Colon Carcinoma Metastatic in the Lung (tissue), 2 donors: ENCODE measurements around a stretch of chr18.

- PRO-cap, 2 experiments = no peak in any of the 2 experiments
Observed at GRCh38 chr18:35029092-35029453, 12.1 kb upstream of the MAPRE2 start.

GRCh38 chr18:35029691-35030109, 11.5 kb upstream of the MAPRE2 start:
- PRO-cap, 2 experiments = no peak in any of the 2 experiments

GRCh38 chr18:35039160-35039552, 2.1 kb upstream of the MAPRE2 start:
- PRO-cap, 2 experiments = no peak in any of the 2 experiments

GRCh38 chr18:35159007-35159365, 81.8 kb upstream of the ZNF397 start:
- PRO-cap, 2 experiments = no peak in any of the 2 experiments

DNA sequence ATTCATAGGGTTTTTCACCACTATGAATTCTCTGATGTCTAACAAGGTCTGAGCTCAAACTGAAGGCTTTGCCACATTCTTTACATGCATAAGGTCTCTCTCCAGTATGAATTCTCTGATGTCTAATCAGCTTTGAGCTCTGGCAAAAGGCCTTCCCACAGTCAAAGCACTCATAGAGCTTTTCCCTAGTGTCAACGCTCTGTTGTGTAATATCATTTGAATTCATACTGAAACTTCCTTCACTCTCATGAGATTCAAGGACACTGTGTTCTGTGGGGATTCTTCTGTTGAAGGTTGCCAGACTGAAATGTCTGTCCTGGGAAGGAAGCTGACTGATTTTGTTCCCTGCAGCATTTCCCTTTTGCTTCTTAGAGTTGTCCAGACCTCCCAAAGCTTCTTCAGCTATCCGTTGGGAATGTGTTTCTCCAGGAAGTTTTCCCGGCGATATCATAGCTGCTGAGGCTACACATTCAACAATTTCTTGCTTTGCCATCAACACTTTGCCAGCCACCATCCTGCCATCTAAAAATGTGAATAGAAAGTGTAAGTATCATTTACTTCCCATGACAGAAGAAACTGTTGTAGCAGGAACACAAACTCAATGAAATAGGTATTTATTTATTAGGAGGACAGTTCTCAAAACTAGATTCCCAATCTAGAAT, 13.2 kb downstream of the ZNF397 start:
- PRO-cap, 2 experiments = no peak in any of the 2 experiments

DNA sequence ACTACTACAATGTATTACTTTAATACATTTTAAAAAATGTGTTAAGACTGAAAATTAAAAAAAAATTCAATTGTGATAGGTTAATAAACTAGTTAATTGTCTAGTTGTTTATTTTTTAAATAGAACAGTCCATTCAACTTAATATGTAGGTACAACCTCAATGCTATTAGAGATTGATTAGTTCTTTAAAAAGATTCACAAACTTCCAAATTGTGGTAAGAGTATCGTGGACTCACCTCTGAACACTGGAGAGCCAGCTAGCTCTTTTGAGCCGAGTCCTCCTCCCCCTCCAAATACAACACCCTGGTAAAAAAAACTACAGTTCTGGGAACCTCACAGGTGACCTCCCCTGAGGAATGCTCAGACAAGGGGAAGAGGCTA, 8.5 kb downstream of the ZNF24 start:
- PRO-cap, 2 experiments = no peak in any of the 2 experiments

- PRO-cap, 2 experiments = no peak in any of the 2 experiments
Observed at GRCh38 chr18:35458686-35459533, 38.9 kb downstream of the INO80C start.

GRCh38 chr18:35466536-35467374, 31.0 kb downstream of the INO80C start:
- PRO-cap, 2 experiments = no peak in any of the 2 experiments

GRCh38 chr18:35480034-35481020, 17.4 kb downstream of the INO80C start:
- PRO-cap, 2 experiments = no peak in any of the 2 experiments

GRCh38 chr18:35498523-35498861, 732 bp upstream of the INO80C start:
- PRO-cap, 2 experiments = no peak in any of the 2 experiments

DNA sequence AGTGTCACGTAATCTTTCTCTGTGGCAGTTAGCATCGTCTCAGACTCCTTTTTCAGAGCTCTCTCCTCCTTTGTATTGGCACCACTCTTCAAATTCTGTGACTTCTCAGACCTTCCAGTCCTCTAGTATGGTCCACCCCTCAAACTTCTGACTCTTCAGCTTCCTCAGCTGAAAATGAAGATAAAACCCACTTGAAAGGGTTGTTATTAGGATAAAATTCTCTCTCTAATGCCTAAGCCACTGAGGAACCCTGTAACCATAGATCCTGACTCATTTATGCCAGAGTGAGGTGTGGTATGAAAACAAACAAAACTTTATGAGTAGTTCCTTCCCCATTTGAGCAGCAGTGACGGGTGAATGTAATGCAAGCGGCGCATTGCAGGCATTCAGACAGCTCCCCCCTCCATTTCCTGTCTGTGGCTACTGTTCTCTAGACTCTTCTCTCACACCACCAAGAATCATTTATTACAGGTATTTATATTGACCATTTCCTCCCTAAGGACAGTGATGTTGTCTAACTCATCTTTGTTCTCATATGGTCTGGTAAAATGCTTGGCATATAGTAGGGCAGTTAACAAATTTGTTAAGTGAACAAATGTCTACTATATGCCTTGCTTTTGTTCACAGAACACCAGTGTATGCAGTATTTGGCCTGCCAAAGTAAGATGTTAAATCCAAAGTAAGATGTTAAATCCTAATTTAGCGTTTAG, 35.3 kb downstream of the GALNT1 start:
- PRO-cap, 2 experiments = no peak in any of the 2 experiments

DNA sequence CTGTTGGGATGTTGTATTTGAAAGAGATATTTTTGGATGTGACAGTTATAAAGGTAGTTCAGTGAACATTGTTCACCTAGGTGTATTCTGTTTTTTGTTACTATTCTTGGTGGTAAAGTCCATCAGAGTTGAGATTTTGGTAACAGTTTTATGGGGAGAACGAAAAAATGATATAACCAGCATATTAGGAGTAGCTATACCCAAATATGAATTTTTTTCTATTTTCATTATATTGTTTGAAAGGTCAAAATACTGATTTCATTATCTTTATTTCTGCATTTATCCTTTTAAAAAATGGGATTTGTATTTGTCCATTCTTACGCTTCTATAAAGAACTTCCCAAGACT, 14.3 kb downstream of the ELP2 start:
- PRO-cap, 2 experiments = no peak in any of the 2 experiments

GRCh38 chr18:36457575-36458291, 160.2 kb downstream of the FHOD3 start:
- PRO-cap, 2 experiments = no peak in any of the 2 experiments

- PRO-cap, 2 experiments = no peak in any of the 2 experiments
Observed at GRCh38 chr18:37299439-37300189, 266.0 kb downstream of the CELF4 start.

DNA sequence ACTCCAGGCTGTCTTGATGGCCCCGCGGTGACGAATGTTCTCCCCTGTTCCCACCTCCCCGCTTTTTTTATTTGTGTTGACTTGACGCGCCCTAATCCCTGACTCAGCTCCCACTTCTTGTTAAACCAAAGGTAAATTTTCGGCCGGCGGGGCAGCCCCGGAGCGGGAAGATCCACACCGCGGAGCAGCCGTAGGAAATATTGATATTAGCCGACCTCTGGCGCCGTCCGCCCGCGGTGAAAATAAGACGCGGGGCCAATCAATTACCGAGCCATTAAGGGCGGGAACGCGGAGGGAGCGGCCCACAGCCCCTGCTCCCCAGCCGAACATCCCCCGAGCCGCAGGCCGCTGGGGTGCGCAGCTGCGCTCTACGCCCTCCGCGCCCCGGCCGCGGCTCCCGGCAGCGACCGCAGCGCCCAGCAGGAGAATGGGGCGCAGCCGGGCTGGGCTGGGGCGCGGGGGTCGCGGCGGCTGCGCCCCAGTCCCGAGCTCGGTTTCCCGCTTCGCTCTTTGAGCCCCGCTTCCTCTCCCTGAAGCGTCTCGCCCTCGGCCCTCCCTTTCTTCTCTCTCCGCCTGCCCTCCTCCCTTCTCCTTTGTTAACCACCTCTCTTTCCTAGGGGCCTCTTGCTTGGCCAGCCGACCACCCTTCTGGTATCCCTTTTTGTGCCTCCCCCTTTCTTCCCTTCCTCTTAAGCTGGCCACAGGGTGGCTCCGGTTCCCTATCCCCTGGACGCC, 41.0 kb downstream of the CELF4 start:
- PRO-cap, 2 experiments = no peak in any of the 2 experiments

DNA sequence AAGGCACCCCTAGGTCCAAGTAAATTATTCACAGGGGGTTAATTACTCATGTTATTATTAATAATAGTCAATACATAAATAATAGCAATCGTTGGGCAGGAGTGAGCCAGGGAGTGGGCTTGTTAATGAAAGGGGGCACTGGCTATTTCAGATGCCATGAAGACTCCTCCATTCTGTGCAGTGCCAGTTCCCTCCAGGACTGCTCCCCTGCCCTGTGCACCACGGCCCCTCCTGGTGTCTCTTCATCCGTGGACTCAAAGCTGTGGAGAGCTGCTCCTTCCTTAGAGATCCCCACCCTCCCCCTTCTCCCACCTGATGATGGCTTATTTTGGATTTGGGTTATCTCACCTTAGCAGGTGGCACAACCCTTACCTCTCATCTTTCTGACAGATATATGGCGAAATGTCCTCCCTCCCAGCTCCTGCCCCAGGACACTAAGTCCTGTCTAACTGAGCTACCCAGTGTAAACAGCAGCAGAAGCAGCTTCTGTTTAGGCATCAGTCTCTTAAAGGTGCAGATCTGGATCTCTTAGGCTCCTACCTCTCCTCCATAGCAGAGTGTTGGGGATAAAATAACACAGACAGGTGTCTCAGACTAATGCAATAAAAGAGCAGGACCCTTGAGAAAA, 3.1 kb upstream of the CELF4 start:
- PRO-cap, 2 experiments = no peak in any of the 2 experiments

DNA sequence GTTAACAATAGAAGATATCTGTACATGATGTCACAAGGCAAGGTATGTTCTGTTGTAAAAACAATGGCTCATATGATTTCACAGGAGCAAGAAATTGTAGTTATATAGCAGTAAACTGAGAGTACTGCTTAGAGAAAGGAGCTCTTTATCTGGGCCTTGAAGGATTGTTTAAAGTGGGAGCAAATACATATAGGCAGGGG, 1159.8 kb upstream of the CELF4 start:
- PRO-cap, 2 experiments = no peak in any of the 2 experiments

- PRO-cap, 2 experiments = no peak in any of the 2 experiments
Observed at GRCh38 chr18:39701839-39702345, 2136.3 kb upstream of the CELF4 start.

GRCh38 chr18:43419567-43419929, 142.3 kb upstream of the SYT4 start:
- PRO-cap, 2 experiments = peak in 1 of 2 experiments; most common plus-strand start chr18:43419847 (in 1)

GRCh38 chr18:43847539-43847939, 570.2 kb upstream of the SYT4 start:
- PRO-cap, 2 experiments = no peak in any of the 2 experiments